PFSK-1 (cell line): ENCODE measurements around the genes CGB2, SLC6A16, KASH5, GFY and CPT1C.

- RRBS, result 72% methylated on average over 8 of the region's 26 CpGs
Observed at GRCh38 chr19:49031690-49032198, at the start of gene CGB2. TSS of gene CGB2 (plus strand) at chr19:49031890.

DNA sequence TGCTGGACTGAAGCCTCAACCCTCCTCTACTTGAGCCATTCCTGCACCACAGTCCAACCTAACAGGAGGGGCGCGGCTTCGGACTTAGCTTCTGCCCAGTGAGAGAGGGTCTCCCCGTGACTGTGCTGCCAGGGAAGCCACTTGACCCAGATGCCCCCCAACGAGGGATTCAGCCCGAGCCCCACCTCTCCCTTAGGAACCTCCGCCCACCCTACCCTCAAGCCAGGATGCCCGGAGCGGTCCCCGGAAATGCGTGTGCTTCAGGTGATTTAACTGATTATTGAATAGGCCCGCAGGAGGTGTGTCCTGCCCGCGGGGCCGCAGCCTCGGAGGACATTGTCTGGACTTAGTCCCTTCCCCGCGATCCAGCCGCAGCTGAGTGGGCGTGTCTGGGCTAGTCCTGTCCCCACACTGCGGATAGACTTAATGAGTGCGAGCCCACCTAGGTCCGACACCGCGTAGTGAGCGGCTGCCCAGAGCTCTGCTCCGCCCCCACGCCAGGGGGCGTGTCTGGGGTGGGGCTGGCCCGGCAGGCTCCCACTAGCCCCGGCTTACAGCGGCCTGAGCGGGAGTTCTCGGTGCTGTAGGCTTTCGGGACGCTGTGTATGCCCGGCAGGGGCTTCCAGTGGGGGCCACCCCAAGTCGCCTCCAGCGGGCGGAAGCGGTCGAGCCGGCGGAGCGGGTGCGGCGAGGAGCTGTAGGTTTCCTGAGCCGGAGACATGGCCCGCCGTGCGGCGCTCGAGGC is 1.6 kb downstream of the CGB7 start:
- RRBS, result 2% methylated on average over 18 of the region's 53 CpGs

- RRBS, result no CpG with 5 or more reads among the region's 29 CpGs
Observed at GRCh38 chr19:49325090-49325532, at the start of gene SLC6A16. TSS of gene SLC6A16 (minus strand) at chr19:49325191.

DNA sequence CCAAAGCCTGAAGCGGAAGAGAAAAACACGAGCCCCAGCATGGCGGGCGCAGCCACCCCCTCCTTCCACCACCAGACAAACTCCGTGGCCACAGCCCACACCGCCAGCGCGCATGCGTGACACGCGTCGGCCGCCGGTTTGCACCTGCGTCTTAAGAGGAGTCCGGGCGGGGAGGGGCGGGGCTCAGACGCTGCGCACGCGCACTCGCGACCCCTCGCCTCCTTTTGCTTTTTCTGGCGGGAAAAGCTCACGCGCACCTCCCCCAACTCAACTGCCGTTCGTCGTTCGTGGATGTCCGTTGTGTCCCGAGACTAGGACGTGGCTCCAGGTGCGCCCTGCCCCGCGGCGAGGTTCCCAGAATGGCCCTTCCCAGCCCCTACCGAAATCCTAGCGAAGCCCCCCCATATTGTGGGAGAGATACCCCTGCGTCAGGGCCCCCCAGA is at the start of gene KASH5:
KASH5 (plus strand) TSS at position 250 of the 443 bp plus-strand sequence.
- RRBS, result no CpG with 5 or more reads among the region's 42 CpGs

- RRBS, result no CpG with 5 or more reads among the region's 9 CpGs
Observed at GRCh38 chr19:49425255-49425651, at the start of gene GFY. TSS of gene GFY (plus strand) at chr19:49425388.

DNA sequence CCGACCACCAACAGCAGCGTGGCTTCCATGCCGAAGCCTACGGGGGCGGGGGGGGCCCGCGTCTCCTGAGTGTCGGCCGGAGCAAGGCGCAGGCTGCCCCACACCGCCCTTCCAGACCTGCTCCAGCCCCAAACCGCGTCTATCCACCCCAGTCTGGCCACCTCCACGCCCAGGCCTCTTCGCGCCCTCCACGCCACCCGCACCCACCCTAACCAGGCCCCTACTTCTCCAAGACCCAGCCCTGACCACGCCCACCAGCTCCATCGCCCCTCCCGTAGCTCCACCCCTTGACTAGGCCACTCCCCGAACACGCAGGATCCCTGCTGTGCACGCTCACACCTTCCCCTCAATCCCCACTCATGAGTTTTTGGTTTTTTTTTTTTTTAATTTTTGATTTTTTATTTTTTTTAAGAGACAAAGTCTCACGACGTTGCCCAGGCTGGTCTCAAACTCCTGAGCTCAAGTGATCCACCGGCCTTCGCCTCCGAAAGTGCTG is 6.3 kb downstream of the GFY start:
- RRBS, result no CpG with 5 or more reads among the region's 29 CpGs

- RRBS, result no CpG with 5 or more reads among the region's 6 CpGs
Observed at GRCh38 chr19:49455767-49456306, 2.8 kb downstream of the ALDH16A1 start.

- RRBS, result no CpG with 5 or more reads among the region's 28 CpGs
Observed at GRCh38 chr19:49475722-49476665, 2.0 kb downstream of the FLT3LG start.

DNA sequence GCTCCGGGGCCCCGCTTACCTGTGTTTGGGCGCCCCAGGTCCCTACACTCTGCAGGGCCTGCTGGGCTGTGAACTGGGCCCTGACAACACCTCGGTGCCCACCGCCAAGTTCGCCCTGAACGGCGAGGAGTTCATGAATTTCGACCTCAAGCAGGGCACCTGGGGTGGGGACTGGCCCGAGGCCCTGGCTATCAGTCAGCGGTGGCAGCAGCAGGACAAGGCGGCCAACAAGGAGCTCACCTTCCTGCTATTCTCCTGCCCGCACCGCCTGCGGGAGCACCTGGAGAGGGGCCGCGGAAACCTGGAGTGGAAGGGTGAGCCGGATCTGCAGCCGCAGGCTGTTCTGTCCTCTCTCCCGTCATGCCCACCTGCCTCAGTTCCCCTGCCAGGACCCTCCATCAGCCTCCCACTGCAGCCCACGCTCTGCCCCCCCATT is 1.7 kb downstream of the FCGRT start:
- RRBS, result no CpG with 5 or more reads among the region's 21 CpGs

- RRBS, result no CpG with 5 or more reads among the region's 25 CpGs
Observed at GRCh38 chr19:49615862-49616381, 24.0 kb downstream of the RRAS start.

- RRBS, result no CpG with 5 or more reads among the region's 21 CpGs
Observed at GRCh38 chr19:49637808-49638999, 1.7 kb downstream of the RRAS start.

GRCh38 chr19:49644468-49645141 is 2.6 kb downstream of the SCAF1 start:
- RRBS, result no CpG with 5 or more reads among the region's 12 CpGs

DNA sequence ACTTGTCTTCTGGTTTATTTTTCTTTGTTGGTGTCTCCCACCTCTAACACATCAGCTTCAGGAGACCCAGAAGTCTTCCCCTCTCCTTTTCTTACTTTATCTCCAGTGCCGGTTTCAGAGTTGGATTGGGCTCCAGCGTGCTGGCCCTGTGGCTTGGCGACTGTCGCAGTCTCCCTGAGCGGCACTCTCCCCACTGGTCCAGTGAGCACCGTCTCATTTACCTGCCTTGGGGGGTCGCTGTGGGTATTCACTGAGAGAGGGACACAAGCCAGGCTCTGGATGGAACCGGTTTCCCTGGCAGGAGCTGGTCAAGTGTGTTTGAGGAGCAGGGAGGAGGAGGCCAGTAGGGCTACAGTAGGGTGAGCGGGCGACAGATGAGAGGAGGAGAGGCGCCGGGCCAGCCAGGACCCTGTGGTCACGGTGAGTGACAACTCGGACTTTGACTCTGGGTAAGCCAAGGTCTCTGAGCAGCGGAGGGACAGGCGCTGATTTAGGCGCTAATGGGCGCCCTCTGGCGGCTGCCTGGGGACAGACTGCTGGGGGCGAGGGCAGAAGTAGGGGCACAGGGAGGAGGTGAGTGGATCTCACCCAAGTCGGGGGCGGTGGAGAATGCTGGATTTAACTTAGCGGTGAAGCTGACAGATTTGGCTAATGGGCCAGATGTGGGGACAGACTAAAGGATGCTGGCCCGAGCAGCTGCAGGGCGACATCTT is 4.9 kb upstream of the PRMT1 start:
- RRBS, result 21% methylated on average over 5 of the region's 25 CpGs

DNA sequence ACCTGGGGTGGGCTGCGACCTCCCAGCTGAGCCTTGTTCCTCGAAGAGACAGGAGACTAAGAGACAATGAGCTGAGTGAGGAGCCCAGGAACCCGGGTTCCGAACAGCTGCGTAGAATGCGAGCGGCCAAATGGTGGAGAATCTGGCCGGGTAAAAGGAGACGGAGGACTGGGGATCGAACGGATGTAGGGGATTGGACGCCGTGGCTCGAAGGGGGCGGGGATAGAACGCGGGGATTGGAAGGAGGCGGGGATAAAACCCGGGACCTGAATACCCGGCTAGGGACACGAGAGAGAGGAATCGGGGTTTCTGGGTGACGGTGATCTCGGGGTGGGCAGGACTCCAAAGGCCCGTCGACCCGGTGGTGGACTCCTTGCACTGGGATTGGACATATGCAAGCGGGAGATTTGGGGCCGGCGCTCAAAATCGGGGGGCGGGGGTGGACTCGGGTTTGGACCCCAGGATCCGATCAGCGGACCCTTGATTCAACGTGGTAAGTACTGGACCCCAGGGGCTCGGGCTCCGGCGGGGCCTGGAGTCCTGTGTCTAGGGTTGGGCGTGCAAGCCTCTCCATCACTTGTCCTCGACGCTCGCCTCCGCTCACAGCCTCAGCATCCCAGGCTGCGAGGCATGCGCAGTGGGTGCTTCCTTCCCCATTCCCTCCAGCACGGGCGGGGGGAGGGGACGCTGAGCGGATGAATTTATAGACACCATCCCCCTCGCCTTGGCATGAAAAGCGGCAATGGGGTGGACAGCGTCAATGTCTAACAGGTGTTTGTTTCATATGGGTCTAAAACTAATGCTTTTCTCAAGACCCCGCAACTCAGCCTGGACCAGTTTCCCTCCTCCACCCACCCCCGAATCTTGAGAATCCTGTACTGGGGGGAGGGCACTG is at the start of gene CPT1C:
CPT1C (plus strand) TSS at position 269 of the 895 bp plus-strand sequence.
- RRBS, result 94% methylated on average over 28 of the region's 55 CpGs

DNA sequence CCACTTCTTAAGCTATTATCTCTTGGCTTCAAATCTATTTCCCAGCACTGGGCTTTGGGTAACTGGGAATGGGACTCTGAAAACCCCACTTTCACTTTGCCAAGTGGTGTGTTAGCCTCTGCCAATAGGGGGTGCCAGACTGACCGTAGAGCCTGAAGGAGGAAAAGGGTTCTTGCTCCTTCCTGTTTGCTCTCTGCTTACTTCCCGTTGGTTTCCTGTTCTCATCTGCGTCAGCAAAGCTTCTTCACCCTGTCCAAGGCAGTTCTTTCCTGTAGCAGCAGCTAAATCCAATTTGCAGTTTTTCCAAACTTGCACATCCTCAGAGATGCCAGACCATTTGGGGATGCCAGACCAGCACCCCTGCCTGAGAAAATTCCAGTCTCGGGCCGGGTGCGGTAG is 26.6 kb downstream of the CPT1C start:
- RRBS, result no CpG with 5 or more reads among the region's 6 CpGs

DNA sequence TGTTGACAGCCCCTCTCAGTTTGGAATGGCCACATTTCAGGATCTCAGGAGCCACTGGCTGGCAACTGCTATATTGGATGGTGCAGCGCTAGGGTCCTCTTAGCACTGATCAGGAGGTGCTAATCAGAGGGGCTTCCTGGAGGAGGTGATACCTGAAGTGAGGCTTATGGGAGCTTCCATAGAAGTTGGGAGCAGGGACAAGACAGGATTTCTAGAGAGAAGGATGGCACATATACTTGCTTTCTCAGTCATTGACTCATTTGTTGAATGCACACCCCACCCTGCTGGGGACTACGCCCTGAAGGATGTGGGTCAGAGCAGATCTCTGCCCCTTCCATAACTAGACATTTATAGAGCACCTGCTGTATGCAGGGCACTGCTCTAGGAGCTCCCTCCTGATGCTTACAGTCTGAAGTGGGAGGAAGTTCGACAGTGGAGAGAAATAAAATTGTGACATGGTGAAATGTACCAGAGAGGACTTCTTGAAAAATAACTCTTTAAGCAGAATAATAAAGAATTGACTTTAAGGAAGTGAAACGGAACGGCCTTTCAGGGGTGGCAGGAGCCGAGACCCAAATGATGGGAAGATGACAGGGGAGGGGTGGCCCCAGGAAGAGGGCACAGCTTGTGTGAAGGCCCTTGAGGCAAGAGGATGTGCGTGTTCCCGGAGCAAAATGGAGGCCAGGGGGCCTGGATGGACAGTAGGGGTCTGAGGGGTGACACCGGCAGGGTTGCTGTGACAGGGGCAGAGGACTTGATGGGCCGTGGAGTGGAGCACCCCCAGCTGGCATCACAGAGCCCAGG is 13.2 kb downstream of the AP2A1 start:
- RRBS, result 96% methylated on average over 2 of the region's 10 CpGs

DNA sequence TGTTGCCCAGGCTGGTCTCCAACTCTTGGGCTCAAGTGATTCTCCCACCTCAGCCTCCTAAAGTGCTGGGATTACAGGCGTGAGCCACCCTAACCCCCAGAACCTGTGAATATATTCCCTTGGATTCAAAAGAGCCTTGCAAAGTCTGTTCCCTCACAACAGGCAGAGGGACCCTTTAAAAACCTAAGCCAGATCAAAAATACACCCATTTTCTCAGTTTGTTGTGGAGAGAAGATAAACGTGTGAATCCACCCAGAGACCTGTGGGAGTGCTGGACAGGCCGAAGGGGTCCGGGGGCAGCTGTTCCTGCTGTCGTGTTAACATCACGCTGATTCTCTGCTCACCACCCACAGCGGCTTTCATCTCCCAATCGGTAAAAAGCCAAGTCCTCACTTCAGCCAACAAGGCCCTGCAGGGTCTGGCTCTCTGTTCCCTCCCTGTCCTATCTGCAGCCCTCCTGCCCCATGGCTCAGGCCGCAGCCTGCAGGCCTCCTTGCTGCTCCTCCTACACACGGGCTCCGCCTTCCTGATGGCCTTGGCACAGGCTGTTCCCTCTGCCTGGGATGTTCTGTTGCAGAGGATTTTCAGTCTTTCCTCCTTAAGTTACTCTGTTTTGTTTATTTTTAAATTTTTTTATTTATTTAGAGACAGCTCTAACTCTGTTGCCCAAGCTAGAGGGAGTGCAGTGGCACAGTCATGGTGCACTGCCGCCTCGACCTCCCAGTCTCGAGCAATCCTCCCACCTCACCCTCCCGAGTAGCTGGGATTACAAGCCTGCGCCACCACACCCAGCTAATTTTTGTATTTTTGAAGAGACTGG is 22.3 kb downstream of the FUZ start:
- RRBS, result no CpG with 5 or more reads among the region's 16 CpGs

GRCh38 chr19:49808008-49808549 is 5.0 kb downstream of the FUZ start:
- RRBS, result 94% methylated on average over 5 of the region's 16 CpGs

GRCh38 chr19:49826126-49827075 is 8.3 kb downstream of the MED25 start:
- RRBS, result no CpG with 5 or more reads among the region's 39 CpGs

DNA sequence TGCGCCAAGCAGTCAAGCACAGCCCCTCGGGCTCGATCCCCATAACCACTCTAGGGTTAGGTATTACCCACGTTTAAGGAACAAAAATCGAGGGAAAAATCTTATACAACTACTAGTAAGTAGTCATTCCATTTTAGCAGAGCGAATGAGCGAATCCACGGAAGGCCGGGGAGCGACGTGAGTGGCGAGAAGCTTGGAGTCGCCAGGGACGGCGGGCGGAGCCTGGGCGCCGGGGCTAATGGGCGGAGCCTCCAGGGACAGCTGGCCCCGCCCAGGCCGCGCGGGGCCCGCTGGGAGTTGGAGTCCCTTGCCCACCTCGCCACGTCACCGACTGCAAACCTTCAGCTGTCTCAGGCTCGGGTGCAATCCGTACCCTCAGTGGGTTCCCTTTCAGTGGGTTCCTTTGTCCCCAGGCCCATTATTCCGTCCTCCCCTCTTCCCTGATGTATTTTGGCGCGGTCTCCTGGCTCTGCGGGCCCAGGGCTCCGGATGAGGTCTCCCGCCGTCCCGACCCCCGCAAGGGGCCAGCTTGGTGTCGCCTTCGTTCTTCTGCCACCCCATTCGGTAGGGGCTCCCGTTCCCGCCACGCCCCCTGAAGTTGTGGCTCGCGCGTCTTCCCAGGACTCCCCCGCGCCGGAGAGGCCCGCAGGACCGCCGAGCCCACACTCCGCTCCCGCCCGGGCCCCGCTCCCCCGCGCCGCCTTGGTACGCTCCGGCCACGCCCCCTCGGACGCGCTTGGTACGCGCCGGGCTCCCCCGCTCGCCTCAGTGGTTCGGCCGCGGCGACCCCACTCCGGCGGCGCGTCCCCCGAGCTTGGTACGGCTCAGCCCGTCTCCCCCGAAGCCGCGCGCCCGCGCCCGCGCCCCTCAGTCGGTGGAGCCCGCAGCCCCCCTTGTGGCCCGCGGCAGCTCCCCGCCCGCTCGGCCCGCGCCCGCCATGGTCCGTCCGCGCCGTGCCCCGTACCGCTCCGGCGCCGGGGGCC is 16.7 kb downstream of the PNKP start:
- RRBS, result 1% methylated on average over 32 of the region's 109 CpGs